Lung (tissue), 4 donors: ENCODE results near the gene SPATC1L.

GRCh38 chr21:45386549-45387543 lies 18.1 kb upstream of the COL18A1 start:
- PRO-cap, result no peak
- RAMPAGE, long total RNA, result no peak
- RRBS, result 64% methylated on average over 4 of the region's 31 CpGs

DNA sequence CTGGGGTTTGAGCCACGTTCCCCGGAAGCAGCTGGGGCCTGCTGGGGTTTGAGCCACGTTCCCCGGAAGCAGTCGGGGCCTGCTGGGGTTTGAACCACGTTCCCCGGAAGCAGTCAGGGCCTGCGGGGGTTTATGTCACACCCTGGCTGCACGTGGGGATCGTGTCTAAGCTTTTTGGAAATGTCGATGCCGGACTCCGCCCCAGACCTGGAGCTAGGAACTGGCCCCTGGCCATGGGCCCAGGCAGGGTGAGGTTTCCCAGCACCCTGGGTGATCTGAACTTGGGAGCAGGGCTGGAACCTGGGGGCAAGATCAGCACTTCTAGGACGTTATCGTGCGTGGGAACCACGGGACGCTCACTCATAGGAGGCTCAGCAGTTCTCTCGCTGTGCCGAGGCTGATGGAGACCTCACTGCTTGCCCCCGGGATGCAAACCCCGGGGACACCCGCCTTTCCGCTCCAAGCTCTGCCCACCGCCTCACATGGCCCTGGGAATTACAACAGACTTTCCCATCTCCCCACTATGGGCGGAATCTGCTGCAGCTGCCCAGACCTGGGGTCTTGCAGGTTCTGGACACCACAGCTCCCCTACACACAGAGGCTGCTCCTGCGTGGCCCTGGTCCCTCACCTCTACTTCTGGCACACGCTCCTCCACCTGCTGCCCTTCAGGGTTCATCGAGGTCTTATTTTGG lies 35.8 kb downstream of the COL18A1 start:
- PRO-cap, result no peak
- RAMPAGE, long total RNA, result no peak
- RRBS, result 93% methylated on average over 5 of the region's 29 CpGs

DNA sequence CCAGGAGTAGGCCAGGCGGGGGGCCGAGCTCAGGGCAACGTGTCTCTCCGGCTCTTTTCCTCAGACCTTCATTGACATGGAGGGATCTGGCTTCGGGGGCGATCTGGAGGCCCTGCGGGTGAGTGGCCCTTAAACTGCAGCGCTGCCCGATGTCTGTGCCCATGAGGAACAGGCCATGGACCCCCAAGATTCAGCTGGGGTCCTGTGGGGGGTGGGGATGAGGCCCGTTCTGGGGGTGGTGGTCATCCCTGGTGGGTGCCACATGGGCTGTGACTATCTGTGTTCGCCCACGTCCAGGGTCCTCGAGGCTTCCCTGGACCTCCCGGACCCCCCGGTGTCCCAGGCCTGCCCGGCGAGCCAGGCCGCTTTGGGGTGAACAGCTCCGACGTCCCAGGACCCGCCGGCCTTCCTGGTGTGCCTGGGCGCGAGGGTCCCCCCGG lies 61.8 kb downstream of the SLC19A1 start:
- PRO-cap, result no peak
- RAMPAGE, long total RNA, result no peak
- RRBS, result 96% methylated on average over 7 of the region's 25 CpGs

DNA sequence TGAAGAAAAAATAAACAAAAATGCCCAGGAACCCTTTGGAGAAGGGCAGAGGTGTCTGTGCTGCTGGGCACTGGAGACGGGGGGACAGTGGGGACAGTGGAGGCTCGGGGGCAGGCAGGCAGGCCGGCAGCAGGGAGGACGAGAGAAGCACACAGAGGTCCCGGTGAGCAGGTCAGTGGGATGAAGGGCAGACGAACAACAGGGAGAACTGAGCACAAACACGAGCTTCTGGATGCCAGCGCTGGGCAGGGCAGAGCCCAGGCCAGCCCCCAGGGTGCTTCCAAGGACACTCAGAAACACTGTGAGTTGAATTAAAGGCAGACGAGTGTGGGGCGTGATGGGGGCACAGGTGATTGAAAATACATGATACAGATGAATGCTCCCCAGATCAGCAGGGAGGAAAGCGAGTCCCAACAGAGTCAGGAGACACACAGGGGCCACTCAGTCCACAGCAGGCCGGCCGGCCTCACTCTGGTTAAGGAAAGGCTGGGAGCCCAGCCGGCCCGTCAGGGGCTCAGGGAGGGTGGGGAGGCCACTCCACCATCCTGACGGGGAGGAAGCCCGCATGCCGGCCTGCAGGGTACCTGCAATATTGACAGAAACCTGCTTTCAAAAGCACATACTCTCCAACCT lies 14.1 kb downstream of the SLC19A1 start:
- PRO-cap, result no peak
- RAMPAGE, long total RNA, result no peak
- RRBS, result no CpG with 5 or more reads among the region's 18 CpGs

DNA sequence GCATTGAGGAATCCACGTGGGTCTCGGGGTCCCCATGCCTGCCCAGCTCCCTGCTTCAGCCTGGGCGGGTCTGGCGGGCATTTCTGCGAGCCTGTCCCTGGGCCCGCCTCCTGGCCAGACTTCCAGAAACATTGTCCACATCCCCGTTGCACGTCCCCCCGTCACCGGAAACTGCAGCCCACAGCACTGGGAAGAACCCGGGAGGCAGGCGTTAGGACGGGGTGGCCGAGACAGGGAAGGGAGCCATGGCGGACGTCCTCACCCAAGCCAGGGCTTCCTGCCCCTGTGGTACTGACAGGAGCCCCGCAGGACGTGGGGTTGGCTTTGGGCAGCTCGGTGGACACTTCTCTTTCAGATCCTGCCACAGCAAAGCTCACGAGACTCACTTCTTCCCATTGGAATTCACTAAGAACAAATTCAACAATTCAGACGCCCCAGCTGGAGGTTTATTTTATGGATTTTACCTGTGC lies 113.0 kb upstream of the COL6A1 start:
- PRO-cap, result no peak
- RAMPAGE, long total RNA, result no peak
- RRBS, result no CpG with 5 or more reads among the region's 21 CpGs

GRCh38 chr21:45977183-45977814 lies 4.3 kb upstream of the COL6A1 start:
- PRO-cap, result no peak
- RAMPAGE, long total RNA, result no peak
- RRBS, result no CpG with 5 or more reads among the region's 6 CpGs

GRCh38 chr21:46115087-46115501 lies 17.2 kb downstream of the COL6A2 start:
- PRO-cap, result unidirectional peak, plus-strand start at chr21:46115202
- RAMPAGE, long total RNA, result no peak
- RRBS, result no CpG with 5 or more reads among the region's 2 CpGs

DNA sequence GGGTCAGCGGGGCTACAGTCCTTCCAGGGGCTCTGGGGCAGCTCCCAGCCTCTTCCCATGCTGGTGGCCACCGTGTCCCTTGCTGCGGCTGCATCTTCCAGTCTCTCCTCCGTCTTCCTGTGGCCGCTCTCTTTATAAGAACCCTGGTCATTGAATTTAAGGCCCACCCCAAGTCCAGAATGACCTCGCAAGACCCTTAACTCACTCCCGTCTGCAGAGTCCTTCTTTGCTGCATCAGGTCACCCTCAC lies 25.9 kb downstream of the FTCD start:
- PRO-cap, result no peak
- RAMPAGE, long total RNA, result no peak
- RRBS, result no CpG with 5 or more reads among the region's 7 CpGs

GRCh38 chr21:46150428-46150999 lies 4.9 kb downstream of the FTCD start:
- PRO-cap, result no peak
- RAMPAGE, long total RNA, result no peak
- RRBS, result 60% methylated on average over 5 of the region's 19 CpGs

DNA sequence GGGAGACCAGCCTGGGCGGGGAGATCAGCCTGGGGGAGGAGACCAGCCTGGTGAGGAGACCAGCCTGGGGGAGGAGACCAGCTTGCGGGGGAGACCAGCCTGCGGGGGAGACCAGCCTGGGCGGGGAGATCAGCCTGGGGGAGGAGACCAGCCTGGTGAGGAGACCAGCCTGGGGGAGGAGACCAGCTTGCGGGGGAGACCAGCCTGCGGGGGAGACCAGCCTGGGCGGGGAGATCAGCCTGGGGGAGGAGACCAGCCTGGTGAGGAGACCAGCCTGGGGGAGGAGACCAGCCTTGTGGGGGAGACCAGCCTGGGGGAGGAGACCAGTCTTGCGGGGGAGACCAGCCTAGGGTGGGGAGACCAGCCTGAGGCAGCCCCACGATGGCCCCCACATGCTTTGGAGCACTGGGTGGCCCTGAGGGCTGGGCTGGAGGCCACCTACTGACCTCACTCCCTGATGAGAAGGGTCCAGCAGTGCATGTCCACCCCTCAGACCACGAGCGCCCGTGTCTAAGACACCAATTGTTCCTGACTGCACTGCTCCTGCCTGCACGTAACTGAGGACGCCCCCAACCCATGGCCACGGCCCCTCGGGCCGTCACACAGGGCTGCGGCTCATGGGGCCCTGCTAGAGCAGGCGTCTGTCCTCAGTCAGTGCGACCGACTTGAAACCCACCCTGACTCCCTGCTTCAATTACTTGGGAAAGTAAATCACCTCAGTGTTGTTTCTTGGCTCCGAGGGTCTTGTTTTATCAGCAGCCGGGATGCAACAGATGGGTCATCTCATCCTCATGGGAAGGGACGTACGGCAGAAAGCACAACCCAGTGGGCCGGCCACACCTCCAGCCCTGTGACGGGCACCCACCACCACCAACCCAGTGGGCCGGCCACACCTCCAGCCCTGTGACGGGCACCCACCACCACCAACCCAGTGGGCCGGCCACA lies at the start of gene SPATC1L:
Gene SPATC1L (minus strand): TSS at position 819 of the 945 bp plus-strand sequence.
- PRO-cap, result no peak
- RAMPAGE, long total RNA, result start-site peak on the minus strand centred at position 801 of the sequence, 33 bp wide, 26 and 33 reads in 2 replicates
- RRBS, result 4% methylated on average over 4 of the region's 30 CpGs

- PRO-cap, result no peak
- RAMPAGE, long total RNA, result no peak
- RRBS, result no CpG with 5 or more reads among the region's 6 CpGs
Observed at GRCh38 chr21:46202577-46203243, 18.5 kb upstream of the SPATC1L start.

- PRO-cap, result no peak
- RAMPAGE, long total RNA, result no peak
- RRBS, result no CpG with 5 or more reads among the region's 16 CpGs
Observed at GRCh38 chr21:46352835-46353324, 28.9 kb downstream of the PCNT start.

DNA sequence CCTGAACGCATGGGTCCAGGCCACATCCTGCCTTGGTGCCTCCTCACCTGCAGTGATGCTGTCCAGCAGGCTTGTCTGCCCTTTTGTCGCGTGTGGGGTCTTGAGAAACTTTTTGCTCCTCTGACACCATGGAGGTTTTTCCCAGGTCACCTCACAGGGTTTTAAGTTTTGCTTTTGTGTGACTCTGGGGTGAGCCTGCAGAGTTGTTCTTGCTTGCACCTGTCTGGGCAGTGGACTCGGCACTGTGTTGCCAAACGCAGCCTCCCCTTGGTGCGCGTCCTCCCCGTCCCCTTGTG lies 62.6 kb downstream of the PCNT start:
- PRO-cap, result no peak
- RAMPAGE, long total RNA, result no peak
- RRBS, result no CpG with 5 or more reads among the region's 8 CpGs

GRCh38 chr21:46390563-46390883 lies 66.6 kb downstream of the PCNT start:
- PRO-cap, result no peak
- RAMPAGE, long total RNA, result no peak
- RRBS, result no CpG with 5 or more reads among the region's 8 CpGs

GRCh38 chr21:46480159-46481175 lies 21.8 kb downstream of the DIP2A start:
- PRO-cap, result no peak
- RAMPAGE, long total RNA, result no peak
- RRBS, result no CpG with 5 or more reads among the region's 14 CpGs

- PRO-cap, result no peak
- RAMPAGE, long total RNA, result no peak
- RRBS, result no CpG with 5 or more reads among the region's 33 CpGs
Observed at GRCh38 chr21:46661118-46661678, 25.7 kb downstream of the PRMT2 start.

GRCh38 chr21:46666944-46667735 lies 31.7 kb downstream of the PRMT2 start:
- PRO-cap, result no peak
- RAMPAGE, long total RNA, result no peak
- RRBS, result 2% methylated on average over 32 of the region's 52 CpGs

DNA sequence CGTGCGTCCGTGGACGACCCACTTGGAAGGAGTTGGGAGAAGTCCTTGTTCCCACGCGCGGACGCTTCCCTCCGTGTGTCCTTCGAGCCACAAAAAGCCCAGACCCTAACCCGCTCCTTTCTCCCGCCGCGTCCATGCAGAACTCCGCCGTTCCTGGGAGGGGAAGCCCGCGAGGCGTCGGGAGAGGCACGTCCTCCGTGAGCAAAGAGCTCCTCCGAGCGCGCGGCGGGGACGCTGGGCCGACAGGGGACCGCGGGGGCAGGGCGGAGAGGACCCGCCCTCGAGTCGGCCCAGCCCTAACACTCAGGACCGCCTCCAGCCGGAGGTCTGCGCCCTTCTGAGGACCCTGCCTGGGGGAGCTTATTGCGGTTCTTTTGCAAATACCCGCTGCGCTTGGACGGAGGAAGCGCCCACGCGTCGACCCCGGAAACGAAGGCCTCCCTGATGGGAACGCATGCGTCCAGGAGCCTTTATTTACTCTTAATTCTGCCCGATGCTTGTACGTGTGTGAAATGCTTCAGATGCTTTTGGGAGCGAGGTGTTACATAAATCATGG lies 32.3 kb downstream of the PRMT2 start:
- PRO-cap, result no peak
- RAMPAGE, long total RNA, result no peak
- RRBS, result 2% methylated on average over 9 of the region's 53 CpGs